ENCODE measurements around the gene LRRC8B.

- PRO-cap, result no peak
- RAMPAGE, long total RNA, result no peak
These were observed 68.9 kb upstream of the SH3GLB1 start for GRCh38 chr1:86635522-86635843.

DNA sequence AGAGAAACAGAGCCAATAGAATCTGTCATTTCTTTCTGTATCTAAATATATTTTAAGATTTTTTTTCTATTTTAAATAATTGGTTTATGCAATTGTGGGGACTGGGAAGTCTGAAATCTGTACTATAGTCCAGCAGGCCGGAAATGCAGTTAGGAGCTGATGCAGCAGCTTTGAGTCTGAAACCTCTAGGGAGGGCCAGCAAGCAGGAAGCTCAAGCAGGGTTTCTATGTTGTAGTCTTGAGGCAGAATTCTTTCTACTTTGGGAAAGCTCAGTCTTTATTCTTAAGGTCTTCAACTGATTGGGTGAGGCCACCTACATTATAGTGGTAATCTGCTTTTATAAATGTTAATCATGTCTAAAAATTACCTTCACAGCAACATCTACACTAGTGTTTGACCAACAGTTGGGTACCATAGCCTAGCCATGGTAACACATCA, 60.9 kb downstream of the SELENOF start:
- PRO-cap, result no peak
- RAMPAGE, long total RNA, result no peak

DNA sequence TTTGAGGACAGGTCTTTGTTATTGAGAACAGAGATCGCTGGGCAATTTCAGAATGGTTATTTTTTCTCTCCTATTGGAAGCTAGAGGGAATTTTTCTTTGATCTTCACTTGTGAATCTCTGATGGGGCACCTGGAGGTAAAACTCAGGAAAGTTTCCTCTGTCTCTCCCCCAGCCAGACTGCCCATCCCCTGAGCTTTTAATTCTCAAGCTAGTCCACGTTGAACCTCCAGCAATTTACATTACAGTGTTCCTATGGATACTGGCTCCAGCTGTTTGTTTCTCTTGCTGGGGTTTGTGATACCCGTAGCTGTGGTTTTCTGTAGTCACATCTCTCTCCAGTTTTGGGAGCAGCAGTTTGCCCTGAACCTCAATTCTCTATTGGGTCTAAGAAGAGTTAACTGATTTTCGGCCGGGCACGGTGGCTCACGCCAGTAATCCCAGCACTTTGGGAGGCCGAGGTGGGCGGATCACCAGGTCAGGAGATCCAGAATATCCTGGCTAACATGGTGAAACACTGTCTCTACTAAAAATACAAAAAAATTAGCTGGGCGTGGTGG, 19.9 kb downstream of the HS2ST1 start:
- PRO-cap, result no peak
- RAMPAGE, long total RNA, result no peak

- PRO-cap, result no peak
- RAMPAGE, long total RNA, result no peak
These were observed 127.8 kb upstream of the LMO4 start for GRCh38 chr1:87200727-87201437.

- PRO-cap, result bidirectional peak, plus-strand start at chr1:87335314, minus-strand start at chr1:87335255; unidirectional peak, minus-strand start at chr1:87335526
- RAMPAGE, long total RNA, result no peak
These were observed 6.5 kb downstream of the LMO4 start for GRCh38 chr1:87335002-87335776.

DNA sequence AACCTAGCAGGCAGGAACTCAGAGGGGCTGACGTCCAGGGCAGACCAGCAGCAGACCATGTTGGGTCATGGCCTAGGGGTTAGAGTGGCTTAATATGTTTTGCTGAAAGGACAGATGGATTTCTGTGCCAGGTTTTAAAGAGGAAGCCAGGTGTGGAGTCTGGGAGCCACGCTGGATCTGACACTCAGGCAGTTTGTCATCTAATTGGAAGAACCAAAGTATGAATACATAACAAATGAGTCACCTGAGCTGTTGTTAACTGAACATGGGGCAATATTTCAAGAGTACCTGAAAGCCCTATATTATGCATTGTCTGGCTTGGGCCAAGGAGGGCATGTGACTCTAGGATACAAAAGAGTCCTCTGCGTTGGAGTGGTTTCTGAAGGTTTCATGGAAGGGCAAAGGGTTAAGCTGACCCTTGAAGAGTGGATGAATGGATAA, 70.6 kb downstream of the LMO4 start:
- PRO-cap, result no peak
- RAMPAGE, long total RNA, result no peak

DNA sequence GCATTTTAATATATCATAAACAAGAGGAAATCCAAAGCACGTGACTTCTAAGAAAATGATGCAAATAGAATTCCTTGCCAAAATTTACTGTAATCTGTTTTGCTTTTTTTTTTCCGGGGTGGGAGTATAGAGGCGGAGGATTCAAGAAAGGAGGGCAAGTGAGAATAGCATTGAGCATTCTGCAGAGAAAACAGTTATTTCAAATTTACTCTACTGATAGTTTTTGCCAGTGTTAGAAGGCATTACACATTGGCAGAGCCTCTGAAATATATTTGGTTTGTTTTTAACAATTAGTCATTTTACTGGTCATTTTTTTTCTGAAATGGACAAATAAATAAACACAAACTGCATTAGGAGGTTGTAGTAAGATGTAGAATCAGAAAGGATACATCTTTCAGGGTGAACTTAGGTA, 498.4 kb downstream of the LMO4 start:
- PRO-cap, result no peak
- RAMPAGE, long total RNA, result no peak

DNA sequence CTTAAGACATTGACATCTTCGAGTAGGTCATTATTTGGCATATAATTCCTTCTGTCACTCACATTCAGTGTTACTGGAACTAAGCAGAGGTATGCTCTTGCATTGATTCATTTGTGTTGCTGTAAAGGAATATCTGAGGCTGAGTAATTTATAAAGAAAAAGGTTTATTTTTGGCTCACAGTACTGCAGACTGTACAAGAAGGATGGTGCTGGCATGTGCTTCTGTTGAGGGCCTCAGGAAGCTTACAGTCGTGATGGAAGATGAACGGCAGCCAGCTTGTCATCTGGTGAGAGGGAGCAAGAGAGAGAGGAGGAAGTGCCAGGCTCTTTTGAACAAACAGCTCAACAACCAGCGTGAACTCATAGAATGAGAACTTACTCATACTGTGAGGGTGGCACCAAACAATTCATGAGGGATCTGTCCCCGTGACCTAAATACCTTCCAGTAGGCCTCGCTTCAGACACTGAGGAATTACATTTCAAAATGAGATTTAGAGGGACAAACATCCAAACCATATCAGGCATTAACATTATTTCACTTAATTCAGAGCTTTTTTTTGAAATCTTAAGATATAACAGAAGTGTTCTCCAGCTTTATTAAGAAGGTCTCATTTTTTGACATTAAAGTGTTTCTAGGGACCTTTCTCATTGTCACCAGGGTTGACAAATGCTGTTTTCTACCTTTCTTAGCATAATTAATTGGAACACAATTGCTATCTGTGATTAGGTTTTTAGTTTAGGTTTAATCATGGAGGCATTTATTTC, 84.8 kb downstream of the PKN2 start:
- PRO-cap, result no peak
- RAMPAGE, long total RNA, result no peak

DNA sequence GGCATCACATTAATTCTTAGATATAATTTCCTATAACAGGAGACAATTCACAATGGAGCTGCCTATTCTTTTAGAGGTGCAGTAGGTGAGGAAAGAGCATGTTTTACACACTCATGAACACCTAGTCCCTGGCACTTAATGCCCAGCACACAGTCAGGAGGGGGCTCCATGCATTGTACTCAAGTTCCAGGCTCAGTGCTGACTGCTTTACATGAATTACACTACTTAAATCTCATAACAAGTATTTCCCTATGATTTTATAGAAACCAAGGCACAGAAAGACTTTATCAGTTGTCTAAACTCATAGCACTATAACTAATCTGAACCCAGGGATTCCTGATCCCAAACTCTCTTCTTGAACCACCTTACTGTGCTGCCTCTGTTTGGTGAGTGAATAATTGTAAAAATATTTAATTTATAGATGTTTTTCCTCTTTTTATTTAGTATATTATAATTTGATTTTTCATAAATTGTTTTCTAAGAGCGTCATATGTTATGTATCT, 457 bp upstream of the GBP3 start:
- PRO-cap, result no peak
- RAMPAGE, long total RNA, result no peak

GRCh38 chr1:89068696-89069401, 3.8 kb upstream of the GBP1 start:
- PRO-cap, result no peak
- RAMPAGE, long total RNA, result no peak

GRCh38 chr1:89081036-89081545, 16.1 kb upstream of the GBP1 start:
- PRO-cap, result no peak
- RAMPAGE, long total RNA, result no peak

DNA sequence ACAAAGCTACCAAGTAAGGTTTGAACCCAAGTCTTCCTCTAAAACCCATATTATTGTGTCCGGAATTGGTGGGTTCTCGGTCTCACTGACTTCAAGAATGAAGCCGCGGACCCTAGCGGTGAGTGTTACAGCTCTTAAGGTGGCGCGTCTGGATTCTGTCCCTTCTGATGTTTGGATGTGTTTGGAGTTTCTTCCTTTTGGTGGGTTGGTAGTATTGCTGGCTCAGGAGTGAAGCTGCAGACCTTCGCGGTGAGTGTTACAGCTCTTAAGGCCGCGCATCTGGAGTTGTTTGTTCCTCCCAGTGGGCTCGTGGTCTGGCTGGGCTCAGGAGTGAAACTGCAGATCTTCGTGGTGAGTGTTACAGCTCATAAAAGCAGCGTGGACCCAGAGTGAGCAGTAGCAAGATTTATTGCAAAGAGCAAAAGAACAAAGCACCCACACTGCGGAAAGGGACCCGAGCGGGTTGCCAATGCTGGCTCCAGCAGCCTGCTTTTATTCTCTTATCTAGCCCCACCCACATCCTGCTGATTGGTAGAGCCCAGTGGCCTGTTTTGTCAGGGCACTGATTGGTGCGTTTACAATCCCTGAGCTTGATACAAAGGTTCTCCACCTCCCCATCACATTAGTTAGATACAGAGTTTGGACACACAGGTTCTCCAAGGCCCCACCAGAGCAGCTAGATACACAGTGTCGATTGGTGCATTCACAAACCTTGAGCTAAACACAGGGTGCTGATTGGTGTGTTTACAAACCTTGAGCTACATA, 1.2 kb upstream of the GBP2 start:
- PRO-cap, result no peak
- RAMPAGE, long total RNA, result no peak

DNA sequence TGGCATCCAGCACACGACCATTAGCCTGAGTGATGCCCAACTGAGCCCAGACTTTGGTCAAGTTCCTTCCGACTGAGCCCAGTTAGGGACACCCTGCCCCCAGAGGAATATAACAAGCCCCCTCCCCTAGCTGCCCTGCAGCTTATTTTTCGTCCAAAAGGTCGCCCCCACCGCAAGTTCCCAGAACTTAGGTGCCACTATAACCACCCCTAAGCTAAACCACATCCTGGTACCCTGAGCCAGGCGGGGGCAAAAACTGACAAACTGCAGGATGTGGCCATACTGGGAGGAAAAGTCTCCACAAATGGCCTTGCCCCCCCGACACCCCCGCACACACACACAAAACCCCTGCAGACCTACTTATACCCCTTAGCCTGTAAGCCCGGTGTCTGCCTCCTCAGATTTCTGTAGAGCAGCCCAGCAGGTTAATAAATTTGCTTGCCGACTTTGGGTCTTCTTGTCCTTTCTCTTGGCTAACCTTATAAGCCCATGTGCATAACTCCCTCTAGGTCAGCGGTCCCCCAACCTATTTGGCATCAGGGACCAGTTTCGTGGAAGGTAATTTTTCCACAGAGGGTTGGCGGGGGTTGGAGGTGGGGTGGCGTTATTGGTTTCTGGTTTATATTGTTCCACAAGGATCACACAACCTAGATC, 13.0 kb downstream of the GBP5 start:
- PRO-cap, result no peak
- RAMPAGE, long total RNA, result no peak

- PRO-cap, result unidirectional peak, plus-strand start at chr1:89524247; unidirectional peak, plus-strand start at chr1:89524310; bidirectional peak, plus-strand start at chr1:89524856, minus-strand start at chr1:89524780
- RAMPAGE, long total RNA, result no peak
These were observed at the start of gene LRRC8B for GRCh38 chr1:89523892-89524954. TSS of gene LRRC8B (plus strand) at chr1:89524829.

- PRO-cap, result no peak
- RAMPAGE, long total RNA, result no peak
These were observed 13.3 kb downstream of the LRRC8B start for GRCh38 chr1:89537836-89538500.

- PRO-cap, result no peak
- RAMPAGE, long total RNA, result no peak
These were observed 40.8 kb downstream of the LRRC8B start for GRCh38 chr1:89565129-89566104.

GRCh38 chr1:89607116-89607667, 25.7 kb upstream of the LRRC8C start:
- PRO-cap, result no peak
- RAMPAGE, long total RNA, result no peak

GRCh38 chr1:89632275-89632840, 562 bp upstream of the LRRC8C start:
- PRO-cap, result bidirectional peak, plus-strand start at chr1:89632724, minus-strand start at chr1:89632725
- RAMPAGE, long total RNA, result no peak

- PRO-cap, result no peak
- RAMPAGE, long total RNA, result no peak
These were observed 66.5 kb downstream of the LRRC8C start for GRCh38 chr1:89699361-89699944.

DNA sequence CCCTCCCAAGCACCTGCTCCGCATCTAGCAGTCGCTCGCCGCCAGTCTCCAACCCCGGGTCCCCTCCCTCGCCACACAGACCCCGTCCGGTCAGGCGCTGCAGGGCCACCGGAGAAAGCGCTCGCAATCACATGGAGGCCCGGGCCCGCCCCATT, 173 bp upstream of the LRRC8D start:
- PRO-cap, result bidirectional peak, plus-strand start outside the sequence, minus-strand start at position 75 of the sequence
- RAMPAGE, long total RNA, result no peak